Adrenal gland (tissue), 7 donors: Measurements from ENCODE around the genes SCN9A and SSB.

- PRO-cap, 3 experiments, result no peak in any of the 3 experiments
- RAMPAGE, long total RNA, 4 experiments, result no peak in any of the 4 experiments
- RRBS, result no CpG with 5 or more reads among the region's 2 CpGs
Measured at GRCh38 chr2:164711662-164712251, 90.5 kb upstream of the GRB14 start.

DNA sequence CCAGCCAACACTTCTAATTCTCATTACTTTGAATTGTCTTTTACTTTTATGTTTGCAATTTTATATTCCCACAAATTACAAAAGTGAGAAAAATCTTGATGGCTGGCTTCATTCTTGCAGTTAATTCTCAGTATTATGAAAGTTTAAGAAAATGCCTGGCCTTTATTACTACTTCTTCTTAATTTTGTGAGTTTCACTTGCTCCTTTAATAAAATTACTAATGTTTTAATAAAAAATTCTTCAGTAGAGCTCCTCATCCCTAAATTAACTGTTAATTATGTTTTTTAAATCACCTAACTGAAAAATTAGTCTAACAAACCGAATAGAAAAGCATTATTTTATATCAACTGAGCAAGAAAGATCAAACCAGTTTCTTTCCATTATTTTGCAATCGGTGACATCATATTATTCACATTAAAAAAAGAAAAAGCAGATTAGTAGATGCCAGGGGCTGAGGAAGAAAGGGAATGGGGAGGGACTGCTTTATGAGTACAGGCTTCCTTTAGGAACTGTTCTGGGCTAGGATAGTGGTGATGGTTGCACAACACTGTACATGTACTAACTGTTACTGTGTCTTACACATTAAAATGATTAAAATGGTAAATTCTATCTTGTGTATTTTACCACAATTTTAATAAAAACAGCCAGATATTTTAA, 59.4 kb downstream of the COBLL1 start:
- PRO-cap, 3 experiments, result peak in 1 of 3 experiments; most common plus-strand start position 512 of the sequence (in 1); most common minus-strand start position 263 of the sequence (in 1)
- RAMPAGE, long total RNA, 4 experiments, result no peak in any of the 4 experiments
- RRBS, result no CpG with 5 or more reads among the region's 2 CpGs

DNA sequence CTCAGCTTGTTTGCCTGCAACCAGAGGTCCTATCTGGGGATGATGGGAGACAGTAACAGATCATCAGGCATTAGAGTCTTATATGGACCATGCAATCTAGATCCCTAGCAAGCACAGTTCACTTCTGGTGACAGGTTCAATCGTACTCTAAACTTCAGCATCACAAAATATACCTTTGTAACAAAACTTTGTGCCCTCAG, 54.8 kb upstream of the SCN1A start:
- PRO-cap, 3 experiments, result no peak in any of the 3 experiments
- RAMPAGE, long total RNA, 4 experiments, result no peak in any of the 4 experiments
- RRBS, result no CpG with 5 or more reads among the region's 1 CpG

- PRO-cap, 3 experiments, result no peak in any of the 3 experiments
- RAMPAGE, long total RNA, 4 experiments, result no peak in any of the 4 experiments
- RRBS, result no CpG with 5 or more reads among the region's 4 CpGs
Measured at GRCh38 chr2:166184704-166185244, 57.0 kb upstream of the SCN1A start.

GRCh38 chr2:166375633-166376880, at the start of gene SCN9A:
Gene SCN9A, minus strand, starts transcription at chr2:166375944.
- PRO-cap, 3 experiments, result peak in 2 of 3 experiments; most common plus-strand start chr2:166376082 (in 1); most common minus-strand start chr2:166376492 (in 2)
- RAMPAGE, long total RNA, 4 experiments, result start-site peak on the minus strand in 3 of 4 experiments, at chr2:166375932-166375994 at its widest, 9 to 78 reads per replicate
- RRBS, result no CpG with 5 or more reads among the region's 63 CpGs

GRCh38 chr2:167135532-167136130, 157.2 kb upstream of the B3GALT1 start:
- PRO-cap, 3 experiments, result no peak in any of the 3 experiments
- RAMPAGE, long total RNA, 4 experiments, result no peak in any of the 4 experiments
- RRBS, result no CpG with 5 or more reads among the region's 4 CpGs

DNA sequence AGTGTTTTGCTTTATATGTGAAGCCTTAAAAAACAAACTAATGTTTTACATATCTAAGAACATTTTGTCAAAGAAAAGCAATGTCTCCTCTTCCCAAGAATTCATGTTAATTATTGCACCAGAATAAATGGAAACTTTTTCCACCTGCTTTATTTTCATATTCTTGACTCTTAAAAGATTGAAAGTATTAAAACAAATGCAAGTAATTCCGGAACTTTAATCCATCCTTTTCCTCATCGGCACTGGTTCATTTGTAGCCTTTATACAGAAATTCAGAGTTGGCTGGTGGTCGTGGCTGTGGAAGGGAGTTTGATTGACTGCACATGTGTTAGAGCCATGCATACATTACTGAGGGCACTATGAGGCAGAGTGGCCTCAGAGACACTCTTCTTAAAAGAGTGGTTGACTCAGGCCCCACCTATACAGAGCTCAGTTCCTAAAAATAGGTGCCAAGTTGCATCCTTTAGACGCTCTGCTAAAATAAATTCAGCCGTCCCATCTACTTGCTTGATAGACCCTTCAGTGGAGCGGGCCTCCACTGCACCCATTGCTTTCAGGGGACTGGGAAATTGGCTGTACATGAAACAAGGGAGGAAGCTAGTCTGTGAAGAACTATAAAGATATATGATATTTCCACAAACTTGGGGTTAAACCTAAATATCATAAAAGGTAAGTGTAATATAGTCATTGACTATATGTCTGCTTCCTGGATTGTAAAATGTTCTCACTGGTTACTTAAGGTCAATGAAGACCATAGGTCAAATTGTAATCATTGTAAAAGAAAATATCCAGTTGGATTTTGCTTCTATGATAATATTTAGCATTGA, 105.7 kb upstream of the B3GALT1 start:
- PRO-cap, 3 experiments, result no peak in any of the 3 experiments
- RAMPAGE, long total RNA, 4 experiments, result no peak in any of the 4 experiments
- RRBS, result no CpG with 5 or more reads among the region's 6 CpGs

- PRO-cap, 3 experiments, result no peak in any of the 3 experiments
- RAMPAGE, long total RNA, 4 experiments, result no peak in any of the 4 experiments
- RRBS, result no CpG with 5 or more reads among the region's 12 CpGs
Measured at GRCh38 chr2:168074990-168075722, 172.2 kb downstream of the STK39 start.

DNA sequence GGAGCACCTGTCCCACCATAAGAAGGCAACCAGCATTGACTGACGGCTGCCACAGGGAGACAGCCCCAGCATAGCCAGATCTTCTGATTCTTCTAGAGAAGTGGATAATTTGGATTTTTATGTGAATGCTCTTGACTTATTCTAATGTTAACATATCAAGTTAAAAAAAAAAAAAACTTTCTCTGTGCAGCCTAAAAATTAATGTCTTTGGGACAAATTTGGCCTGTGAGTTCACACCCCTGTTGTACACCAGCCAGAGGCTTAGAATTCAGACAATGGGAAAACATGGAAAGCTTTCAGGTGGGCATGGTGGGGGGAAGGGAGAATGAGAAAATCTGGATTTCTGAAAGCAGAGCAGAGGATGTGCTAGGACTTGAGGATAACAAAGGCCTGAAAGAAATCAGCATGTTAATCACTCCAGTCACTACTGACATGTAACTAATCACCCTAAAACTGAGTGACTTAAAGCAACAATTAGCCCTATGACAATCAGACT, 163.5 kb downstream of the STK39 start:
- PRO-cap, 3 experiments, result no peak in any of the 3 experiments
- RAMPAGE, long total RNA, 4 experiments, result no peak in any of the 4 experiments
- RRBS, result no CpG with 5 or more reads among the region's 1 CpG

DNA sequence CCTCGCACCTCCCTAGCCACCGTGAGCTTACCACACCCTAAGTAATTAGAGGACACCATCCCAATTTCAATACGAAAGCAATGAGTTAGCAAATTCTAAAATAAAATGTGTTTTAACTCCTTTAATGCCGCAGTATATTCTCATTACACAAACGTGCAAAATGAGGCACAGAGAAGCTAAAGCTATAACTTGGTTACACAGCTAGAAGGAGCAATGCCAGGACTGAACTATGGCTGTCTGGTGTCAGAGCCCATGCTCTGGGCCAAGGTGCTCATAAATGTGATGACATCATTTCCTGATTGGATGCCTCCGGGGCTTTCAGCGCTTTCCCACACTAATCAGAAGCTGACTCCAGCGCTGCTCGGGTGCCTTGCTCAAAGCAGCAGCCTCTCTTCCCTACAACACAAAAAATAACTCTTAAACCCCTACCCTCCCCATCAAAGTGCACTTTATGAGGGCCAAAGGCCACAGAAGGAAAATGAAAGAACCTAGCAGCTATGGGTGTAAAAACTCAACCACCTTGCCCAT, 90.8 kb downstream of the STK39 start:
- PRO-cap, 3 experiments, result no peak in any of the 3 experiments
- RAMPAGE, long total RNA, 4 experiments, result no peak in any of the 4 experiments
- RRBS, result no CpG with 5 or more reads among the region's 9 CpGs

DNA sequence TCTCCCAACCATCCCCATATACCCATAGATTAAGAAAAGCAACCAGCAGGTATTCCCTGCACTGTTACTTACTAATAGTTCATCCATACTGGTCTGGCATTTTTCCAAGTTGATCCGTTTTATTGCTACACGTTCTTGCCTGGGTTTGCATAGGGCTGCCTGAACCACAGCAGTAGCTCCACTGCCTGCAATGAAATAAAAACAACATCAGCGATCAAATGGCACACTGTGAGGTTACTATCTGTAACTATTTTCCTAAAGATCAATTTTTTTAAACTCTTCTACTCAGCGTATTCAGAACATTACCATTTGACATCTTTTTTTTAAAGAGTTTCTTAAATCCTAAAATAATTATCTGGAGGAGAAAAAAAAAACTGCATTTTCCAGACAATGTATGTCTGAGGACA, 65.5 kb downstream of the STK39 start:
- PRO-cap, 3 experiments, result no peak in any of the 3 experiments
- RAMPAGE, long total RNA, 4 experiments, result no peak in any of the 4 experiments
- RRBS, result no CpG with 5 or more reads among the region's 4 CpGs

- PRO-cap, 3 experiments, result no peak in any of the 3 experiments
- RAMPAGE, long total RNA, 4 experiments, result no peak in any of the 4 experiments
- RRBS, result no CpG with 5 or more reads among the region's 6 CpGs
Measured at GRCh38 chr2:168501499-168502174, 45.6 kb downstream of the CERS6 start.

DNA sequence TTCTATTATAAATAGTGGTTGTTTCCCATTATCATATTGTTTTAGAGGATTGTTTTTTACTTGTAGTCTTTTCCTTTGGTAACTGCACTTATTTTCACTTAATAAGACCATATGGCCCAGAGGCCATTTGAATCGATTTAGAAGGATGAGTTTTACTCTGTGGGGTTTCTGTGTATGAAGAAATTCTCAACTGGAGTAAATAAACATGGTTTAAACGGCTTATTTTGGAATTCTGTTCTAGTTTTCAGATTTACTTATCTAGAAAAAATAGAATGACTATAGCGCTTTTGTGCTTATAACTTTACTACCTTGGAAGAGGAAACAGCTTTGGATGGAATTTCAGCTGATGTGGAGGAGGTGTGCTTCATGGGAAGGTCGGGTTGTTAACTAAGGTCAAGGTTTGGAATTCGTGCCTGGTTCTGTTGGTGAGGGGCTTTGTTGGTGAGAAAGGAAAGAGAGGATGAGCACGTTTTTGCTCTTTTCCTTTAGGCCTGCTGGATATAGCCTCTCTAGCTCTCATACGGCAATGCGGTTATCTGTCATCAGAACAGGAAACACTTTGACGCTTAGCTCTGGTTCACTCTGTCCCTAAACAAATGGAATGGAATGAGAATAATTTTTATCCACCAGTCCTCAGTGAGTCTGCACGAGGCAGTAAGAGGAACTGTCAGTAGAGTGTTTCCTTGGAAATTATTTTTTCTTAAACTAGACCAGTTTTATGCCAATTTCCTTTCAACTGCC, 169.9 kb upstream of the NOSTRIN start:
- PRO-cap, 3 experiments, result no peak in any of the 3 experiments
- RAMPAGE, long total RNA, 4 experiments, result no peak in any of the 4 experiments
- RRBS, result no CpG with 5 or more reads among the region's 10 CpGs

GRCh38 chr2:169066806-169067515, 2.4 kb upstream of the DHRS9 start:
- PRO-cap, 3 experiments, result no peak in any of the 3 experiments
- RAMPAGE, long total RNA, 4 experiments, result no peak in any of the 4 experiments
- RRBS, result no CpG with 5 or more reads among the region's 2 CpGs

GRCh38 chr2:169363386-169364012, 1.2 kb upstream of the LRP2 start:
- PRO-cap, 3 experiments, result no peak in any of the 3 experiments
- RAMPAGE, long total RNA, 4 experiments, result no peak in any of the 4 experiments
- RRBS, result 3% methylated on average over 9 of the region's 30 CpGs

DNA sequence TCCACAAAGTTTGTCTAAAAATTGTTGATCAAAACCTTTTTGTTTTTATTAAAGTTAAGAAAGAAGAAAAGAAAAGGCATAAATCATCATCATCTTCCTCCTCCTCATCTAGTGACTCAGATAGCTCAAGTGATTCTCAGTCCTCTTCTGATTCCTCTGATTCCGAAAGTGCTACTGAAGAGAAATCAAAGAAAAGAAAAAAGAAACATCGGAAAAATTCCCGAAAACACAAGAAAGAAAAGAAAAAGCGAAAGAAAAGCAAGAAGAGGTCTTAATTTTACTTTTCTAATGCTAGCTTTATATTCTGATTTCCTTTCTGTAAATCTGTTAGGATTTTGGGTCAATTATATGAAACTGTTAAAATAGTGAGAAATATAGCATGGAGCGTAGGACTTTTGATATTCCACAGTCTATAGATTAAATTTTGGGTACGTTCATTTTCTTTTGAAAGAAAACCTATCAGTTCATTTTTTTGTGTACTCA, 46.6 kb downstream of the PPIG start:
- PRO-cap, 3 experiments, result no peak in any of the 3 experiments
- RAMPAGE, long total RNA, 4 experiments, result start-site peak on the plus strand in 1 of 4 experiments, centred at position 126 of the sequence, 18 reads per replicate
- RRBS, result no CpG with 5 or more reads among the region's 6 CpGs

DNA sequence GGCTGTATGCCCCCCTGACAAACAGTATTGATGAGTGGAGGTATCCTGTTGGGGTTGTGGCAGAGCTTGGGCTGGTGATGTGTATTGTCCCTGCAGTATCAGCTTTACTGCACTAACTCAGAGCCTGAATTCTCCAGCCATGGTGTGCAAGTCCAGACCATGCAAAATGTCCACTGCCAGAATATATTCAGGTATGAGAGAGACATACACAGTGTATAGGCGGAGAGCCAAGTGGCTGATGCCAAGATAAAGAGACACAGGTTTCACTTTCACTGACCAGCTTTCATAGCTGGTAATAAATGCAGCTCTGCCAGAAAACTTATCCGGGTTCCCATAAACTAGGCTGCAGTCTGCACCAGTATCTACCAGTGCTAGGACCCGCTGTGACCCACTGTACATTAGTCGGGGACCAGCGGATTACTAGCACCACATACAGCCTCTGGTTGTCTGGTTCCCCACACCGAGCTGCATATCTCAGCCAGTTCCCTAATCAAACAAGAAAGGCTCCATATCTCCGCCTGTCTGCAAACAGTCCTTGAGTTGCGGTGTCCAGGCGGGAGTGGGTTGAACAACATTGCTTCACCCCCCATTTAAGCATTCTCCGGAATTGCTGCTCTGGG, 18.3 kb upstream of the KLHL23 start:
- PRO-cap, 3 experiments, result no peak in any of the 3 experiments
- RAMPAGE, long total RNA, 4 experiments, result no peak in any of the 4 experiments
- RRBS, result 10% methylated on average over 1 of the region's 10 CpGs

- PRO-cap, 3 experiments, result peak in 3 of 3 experiments; most common plus-strand start chr2:169798849 (in 2); most common minus-strand start chr2:169799102 (in 3)
- RAMPAGE, long total RNA, 4 experiments, result start-site peak on the plus strand in 4 of 4 experiments, at chr2:169798836-169798914 at its widest, 503 to 2,218 reads per replicate
- RRBS, result 1% methylated on average over 14 of the region's 72 CpGs
Measured at GRCh38 chr2:169798512-169799673, at the start of gene SSB. Gene SSB, plus strand, starts transcription at chr2:169798871.

- PRO-cap, 3 experiments, result peak in 3 of 3 experiments; most common plus-strand start chr2:169827637 (in 1); most common minus-strand start chr2:169827713 (in 2)
- RAMPAGE, long total RNA, 4 experiments, result no peak in any of the 4 experiments
- RRBS, result under 1% methylated on average over 28 of the region's 78 CpGs
Measured at GRCh38 chr2:169827597-169828321, 505 bp downstream of the UBR3 start.

GRCh38 chr2:169896483-169896845, 69.2 kb downstream of the UBR3 start:
- PRO-cap, 3 experiments, result no peak in any of the 3 experiments
- RAMPAGE, long total RNA, 4 experiments, result no peak in any of the 4 experiments